Camera-type eye (tissue), 1 donor: ENCODE measurements around a stretch of chr6.

- RAMPAGE, long total RNA = no peak
Measured at GRCh38 chr6:139973536-139974396, 599.3 kb upstream of the CITED2 start.

- RAMPAGE, long total RNA = no peak
Measured at GRCh38 chr6:139977782-139978545, 603.5 kb upstream of the CITED2 start.

- RAMPAGE, long total RNA = no peak
Measured at GRCh38 chr6:139990901-139991251, 616.4 kb upstream of the CITED2 start.

GRCh38 chr6:140011570-140011953 is 637.1 kb upstream of the CITED2 start:
- RAMPAGE, long total RNA = no peak

- RAMPAGE, long total RNA = no peak
Measured at GRCh38 chr6:140346419-140347032, 972.1 kb upstream of the CITED2 start.

DNA sequence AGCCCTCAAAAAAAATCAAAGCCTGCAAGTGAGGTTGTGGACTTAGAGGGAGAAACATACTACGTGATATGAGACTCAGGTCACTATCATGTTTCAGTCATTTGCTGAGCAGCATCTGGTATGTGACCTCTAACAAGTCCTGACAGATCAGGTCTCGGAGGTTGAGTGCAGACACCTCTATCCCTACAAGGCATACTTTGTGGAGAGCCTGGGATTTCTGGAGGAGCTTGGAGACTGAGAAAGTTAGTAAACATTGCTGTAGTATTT is 1063.5 kb upstream of the CITED2 start:
- RAMPAGE, long total RNA = no peak

DNA sequence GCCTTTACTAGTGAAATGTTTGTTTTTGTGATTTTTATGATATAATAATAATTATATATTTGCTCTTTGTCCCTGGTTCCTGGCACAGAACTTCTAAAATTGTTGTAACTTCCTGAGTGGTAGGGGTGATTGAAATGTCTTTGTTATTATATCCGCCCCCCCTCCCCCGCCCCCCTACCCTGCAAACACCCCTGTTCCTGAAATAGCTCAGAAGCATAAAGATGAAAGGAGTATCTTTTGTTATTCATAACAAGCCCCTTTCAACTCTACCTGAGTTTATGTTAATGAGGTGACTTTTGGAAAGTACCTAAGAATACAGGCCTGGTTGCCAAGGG is 979.3 kb upstream of the GJE1 start:
- RAMPAGE, long total RNA = no peak

DNA sequence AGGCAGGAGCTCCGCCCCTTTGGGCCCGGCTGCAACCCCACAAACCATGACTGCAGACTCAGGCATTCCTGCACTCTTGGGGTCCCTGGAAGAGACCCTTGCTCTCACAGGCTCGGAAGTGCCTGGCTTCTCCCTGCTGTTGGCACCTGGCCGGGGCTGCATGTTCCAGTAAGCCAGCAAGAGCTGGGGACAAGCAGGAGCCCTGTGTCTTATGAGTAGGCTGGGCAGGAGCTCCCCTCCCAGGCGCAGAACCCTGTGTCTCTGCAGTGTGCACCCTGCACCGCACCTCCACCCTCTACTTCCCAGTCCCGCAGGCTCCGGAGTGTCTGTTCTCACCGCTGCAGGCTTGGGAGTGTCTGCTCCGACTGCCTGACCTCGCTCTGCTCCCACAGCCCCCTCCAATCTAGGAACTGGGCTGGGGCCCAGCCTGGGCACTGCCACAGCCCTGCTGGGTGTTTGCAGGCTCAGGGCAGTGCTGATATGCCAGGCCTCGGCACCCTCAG is 871.8 kb upstream of the GJE1 start:
- RAMPAGE, long total RNA = no peak

DNA sequence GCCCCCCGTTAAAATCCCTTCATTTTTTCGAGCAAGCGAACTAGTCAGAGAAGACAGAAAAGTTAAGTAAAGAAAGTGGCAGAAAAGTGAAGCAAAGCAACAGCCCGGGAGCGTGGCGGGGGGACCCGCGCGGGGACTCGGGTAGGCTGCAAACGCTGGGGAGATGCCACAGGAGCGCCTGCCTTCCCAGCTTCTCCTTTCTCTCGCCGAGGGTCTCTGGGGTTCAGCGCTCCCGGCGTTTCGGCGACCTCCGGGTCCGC is 535 bp upstream of the ADGRG6 start:
- RAMPAGE, long total RNA = no peak

GRCh38 chr6:142377077-142377716 is 75.4 kb downstream of the ADGRG6 start:
- RAMPAGE, long total RNA = no peak

- RAMPAGE, long total RNA = no peak
Measured at GRCh38 chr6:142716012-142716551, 228.9 kb downstream of the HIVEP2 start.

GRCh38 chr6:142771780-142772723 is 172.9 kb downstream of the HIVEP2 start:
- RAMPAGE, long total RNA = no peak

GRCh38 chr6:142801890-142802477 is 143.0 kb downstream of the HIVEP2 start:
- RAMPAGE, long total RNA = no peak

DNA sequence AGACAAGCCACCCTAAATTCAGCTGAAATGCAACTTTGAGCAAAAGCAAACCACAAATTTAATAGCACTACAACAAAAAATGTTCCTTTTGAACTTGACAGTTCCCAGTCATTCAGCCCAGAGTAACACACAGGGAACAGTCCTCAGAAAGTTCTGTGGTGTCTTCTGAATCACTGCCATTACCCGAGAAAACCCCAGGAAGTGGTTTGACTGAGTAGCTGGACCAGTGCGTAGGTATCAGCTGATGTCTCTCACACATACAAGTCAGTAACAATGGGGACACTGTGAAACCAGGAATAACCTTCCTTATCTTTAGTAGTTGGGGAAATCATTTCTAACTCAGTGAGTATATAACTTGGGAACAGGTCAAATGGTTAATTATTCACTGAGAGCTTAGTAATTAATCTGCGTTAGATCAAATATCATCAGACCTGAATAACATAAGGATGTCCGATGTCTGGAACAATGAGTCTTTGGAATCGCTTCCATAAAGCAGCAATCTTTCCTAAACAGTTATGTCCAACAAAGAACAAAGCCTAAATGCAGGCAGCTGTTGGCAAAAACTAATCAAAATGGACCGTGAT is 73.0 kb downstream of the HIVEP2 start:
- RAMPAGE, long total RNA = no peak

GRCh38 chr6:142945324-142946245 is 609 bp upstream of the HIVEP2 start:
- RAMPAGE, long total RNA = no peak

GRCh38 chr6:142946246-142946399 is 1.1 kb upstream of the HIVEP2 start:
- RAMPAGE, long total RNA = no peak

DNA sequence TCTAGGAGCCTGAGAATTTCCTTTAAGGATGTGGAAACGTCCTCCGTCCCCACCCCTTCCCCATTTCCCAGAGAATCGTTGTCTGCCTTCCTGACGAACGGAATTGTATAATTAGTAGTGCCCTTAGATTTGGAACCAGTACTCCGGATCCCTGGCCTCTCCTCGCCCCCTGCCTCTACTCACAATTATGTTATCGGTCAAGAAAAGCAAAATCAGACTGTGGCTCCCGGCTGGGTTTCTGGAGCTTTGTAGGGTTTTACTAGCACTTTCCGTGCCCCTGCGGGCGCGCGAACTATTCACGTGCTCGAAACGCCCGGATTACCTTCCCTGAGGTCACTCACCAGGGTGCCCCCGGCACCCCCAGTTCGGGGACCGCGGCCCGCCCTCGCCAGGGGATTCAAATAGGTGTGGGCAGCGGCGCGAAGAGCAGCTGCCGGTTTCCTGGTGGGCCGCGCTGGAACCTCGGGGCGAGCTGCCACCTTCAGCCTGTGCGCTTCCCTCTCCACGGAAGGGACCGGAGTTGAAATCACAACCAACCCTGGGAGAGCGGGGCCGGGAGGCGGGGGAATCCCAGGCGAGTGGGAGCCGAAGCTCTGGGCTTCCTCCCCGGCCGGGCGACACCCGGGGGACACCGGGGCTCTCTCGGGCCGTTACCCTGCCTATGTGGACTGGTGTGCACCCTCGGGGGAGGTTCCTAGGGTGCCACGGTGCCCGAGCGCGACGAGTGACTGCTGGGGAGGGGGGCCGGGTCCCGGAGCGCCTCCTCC is 1.9 kb upstream of the HIVEP2 start:
- RAMPAGE, long total RNA = no peak

DNA sequence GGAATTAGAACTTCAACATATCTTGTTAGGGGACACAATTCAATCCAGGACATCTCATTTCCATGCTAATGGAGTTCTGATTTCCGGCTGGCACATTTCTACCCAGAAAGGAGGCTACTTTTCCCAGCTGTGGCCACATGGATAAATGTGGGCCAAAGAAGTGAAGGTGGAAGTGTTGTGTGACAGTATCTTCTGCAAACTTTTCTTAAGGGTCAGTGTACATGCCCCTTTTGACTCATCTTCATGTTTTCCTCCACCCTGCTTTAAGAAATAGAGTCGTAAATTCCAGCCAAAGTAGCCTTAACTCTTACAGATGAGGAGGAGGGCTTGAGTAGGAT is 6.2 kb upstream of the AIG1 start:
- RAMPAGE, long total RNA = no peak

- RAMPAGE, long total RNA = no peak
Measured at GRCh38 chr6:143107382-143107797, 46.7 kb downstream of the AIG1 start.

DNA sequence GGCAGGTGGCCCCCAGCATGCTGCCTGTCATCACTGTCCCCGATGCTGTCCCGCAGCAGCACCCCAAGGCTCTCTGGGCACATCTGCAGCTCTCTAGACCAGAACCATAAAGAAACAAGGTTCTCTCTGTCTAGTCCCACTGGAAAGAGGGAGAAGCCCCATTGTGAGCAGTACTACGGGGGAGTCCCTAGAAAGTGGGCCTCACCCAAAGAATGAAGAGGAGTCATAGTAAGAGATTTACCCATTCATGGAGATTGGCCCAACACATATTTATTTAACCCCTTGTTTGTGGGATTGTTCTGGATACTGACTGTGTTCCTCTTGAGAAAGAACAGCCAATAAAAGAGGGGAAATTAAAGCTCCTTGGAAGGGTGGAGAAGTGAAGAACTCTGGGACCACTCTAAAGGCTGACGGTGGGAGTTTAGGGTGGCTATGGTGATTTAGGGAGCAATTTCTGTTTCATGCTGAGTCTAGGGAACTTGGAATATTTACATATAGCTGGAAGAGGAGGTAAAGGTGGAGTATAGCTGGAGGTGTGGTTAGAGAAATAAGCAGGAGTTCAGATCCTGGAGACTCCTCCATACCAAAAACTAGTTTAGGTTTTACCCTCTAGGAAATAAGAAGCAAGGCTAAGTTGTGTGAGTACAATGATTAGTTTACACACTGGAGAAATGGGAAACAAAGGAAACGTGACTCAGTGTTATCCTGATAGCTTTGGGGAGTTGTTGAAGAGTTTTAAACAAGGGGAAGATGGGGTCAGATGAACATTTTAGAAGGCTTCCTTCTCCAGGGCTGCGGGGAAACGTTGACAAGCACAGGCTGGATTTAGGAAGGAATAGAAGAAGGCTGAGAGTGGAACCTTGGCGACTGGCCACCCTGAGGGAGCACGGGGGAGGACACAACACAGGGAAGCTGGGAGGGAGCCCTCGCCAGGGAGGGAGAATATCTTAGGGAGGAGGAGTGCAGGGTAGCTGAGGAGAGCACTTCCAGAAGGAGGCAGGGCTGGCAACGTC is 134.4 kb downstream of the AIG1 start:
- RAMPAGE, long total RNA = no peak